ENCODE data around the genes GPALPP1 and LCP1.

- PRO-cap: no peak
- RRBS, 2 experiments: no CpG with 5 or more reads among the region's 5 CpGs
Measured at GRCh38 chr13:42011618-42011876, 36.9 kb upstream of the DGKH start.

- PRO-cap: no peak
- RRBS, 2 experiments: no CpG with 5 or more reads among the region's 7 CpGs
Measured at GRCh38 chr13:42303344-42304147, 31.6 kb downstream of the AKAP11 start.

DNA sequence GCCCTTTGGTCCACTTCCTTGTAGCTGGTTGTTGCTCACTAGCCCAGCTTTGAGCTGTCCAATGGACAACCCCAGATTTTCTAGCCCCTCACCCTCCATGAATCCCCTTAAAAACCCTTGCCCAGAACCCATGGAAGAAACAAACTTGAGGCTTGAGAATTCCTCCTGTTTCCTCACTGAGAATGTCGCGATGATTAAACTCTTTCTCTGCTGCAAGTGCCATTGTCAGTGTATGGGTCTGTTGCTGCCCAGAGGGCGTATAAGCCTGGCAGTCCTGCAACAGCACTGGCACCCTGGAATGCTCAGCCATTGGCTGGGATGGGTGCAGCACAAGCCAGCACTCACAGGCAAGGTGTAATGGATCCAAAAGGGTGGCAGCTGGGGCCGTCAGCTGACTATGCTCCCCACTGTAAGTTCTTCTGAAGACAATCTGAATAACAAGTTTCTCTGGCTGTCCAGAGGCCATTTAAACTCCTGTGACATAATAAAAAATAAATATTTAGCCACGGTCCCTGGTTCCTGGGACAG is 6.2 kb downstream of the EPSTI1 start:
- PRO-cap: no peak
- RRBS, 2 experiments: no CpG with 5 or more reads among the region's 5 CpGs

DNA sequence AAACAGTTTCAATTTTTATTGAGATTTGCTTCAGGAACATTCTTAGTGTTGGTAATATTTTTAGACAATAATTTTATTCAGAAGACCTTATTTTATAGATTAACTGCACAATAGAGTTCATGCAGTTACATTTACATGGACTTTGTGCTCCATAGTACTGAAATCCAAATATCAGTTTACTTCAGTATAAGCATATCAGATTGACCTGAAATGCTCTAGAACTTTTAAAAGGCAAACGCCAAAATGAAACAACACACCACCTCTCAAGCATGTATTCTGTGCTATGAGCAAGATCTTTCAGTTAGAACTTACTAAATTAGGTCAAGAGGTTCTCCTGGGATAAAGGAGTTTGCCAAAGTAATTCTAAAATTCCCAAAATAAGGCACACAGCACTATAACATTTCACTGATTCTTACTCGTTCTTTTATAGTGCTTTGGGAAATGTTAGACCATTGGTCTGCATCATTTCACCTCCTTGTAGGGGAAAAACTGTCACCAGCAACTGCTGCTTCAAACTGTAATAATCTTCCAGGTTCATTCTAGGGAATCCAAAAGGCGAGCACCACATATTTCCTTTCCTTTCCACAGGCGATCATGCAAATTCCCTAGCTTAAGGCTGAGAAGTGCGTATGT is 275.4 kb downstream of the ENOX1 start:
- PRO-cap: no peak
- RRBS, 2 experiments: no CpG with 5 or more reads among the region's 5 CpGs

DNA sequence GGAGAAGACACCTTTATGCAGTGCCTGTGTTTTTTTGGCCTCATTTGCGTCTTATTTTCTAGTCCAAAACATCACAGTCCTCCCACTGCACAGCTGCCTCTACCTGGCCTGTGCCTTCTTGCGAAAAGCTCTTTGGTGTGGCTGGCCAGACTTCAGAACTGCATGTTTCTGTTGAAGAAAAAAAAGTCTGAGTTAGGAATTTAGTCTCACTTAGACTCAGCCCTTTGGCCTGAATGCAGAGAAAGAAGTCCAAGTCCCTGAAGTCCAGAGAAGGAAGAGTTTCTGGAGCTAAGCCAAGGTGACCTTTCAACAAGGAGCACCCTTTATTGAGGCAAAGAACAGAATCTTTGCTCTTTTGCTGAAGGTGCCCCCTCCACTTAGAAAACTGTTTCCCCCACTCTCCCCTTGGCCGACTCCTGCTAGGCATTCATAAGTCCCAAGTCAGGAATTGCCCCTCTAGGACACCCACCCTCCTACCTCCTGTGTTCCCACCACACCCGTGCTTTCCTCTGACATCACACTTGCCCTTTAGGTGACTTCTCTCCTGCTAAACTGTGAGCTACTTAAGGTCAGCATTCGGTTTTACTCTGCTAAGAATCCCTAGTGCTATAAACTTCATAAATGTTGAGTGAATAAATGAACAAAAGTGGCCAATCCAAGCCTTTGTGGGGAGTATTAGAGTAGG is 54.6 kb downstream of the SMIM2 start:
- PRO-cap: no peak
- RRBS, 2 experiments: no CpG with 5 or more reads among the region's 5 CpGs

GRCh38 chr13:44143128-44143808 is 17.8 kb downstream of the SMIM2 start:
- PRO-cap: no peak
- RRBS, 2 experiments: no CpG with 5 or more reads among the region's 3 CpGs

GRCh38 chr13:44305826-44306348 is 67.7 kb upstream of the SERP2 start:
- PRO-cap: no peak
- RRBS, 2 experiments: no CpG with 5 or more reads among the region's 7 CpGs

GRCh38 chr13:44367805-44368241 is 5.8 kb upstream of the SERP2 start:
- PRO-cap: no peak
- RRBS, 2 experiments: no CpG with 5 or more reads among the region's 3 CpGs

DNA sequence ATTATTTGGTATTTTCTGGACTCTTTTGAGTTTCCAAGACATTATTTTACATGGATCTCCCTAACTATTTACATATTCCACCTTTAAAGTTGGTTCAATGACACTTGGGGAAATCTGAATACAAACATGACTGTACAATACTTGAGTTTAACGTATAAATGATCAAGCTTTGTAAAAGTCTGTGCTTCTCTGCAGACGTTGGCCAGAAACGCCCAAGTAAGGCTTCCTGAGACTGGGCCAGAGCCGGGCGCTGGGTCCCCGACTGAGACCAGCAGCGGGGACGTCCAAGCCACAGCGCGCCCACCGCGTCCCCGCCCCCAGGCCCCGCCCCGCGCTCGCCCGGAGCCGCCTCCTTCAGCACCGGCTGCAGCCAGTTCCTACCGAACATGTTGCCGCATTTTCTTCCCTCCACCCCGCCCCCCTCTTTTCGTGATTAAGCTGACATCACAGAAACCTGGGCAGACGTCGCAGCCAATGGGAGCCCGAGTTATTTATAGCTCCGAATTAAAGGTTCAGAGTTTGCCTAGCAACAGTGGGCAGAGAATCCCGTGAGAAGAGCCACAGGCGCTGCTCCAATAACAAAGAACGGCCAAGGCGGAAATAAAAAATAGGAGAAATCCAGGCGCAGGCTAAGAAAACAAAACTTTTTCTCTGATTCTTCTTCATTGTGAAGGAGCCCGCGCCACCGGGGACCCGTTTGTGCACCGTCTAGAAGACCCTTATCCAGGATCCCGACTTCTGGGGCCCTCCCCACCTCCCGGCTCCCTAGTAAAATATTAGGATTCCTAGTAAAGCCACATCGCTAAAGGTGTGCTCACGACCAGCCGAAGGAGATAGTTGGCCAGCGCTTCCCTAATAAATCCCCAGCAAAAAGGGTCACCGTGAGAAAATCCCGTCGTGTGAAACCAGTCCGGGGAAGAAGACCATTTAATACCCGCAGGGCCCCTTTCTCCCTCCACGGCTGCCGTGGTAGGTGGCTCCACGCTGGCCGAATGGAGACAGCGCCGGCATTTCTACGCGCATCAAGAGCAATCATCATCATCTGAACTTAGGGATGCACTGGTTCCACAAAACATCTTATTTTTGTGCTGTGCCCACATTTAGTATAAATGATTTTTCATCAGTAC is 61.7 kb downstream of the SERP2 start:
- PRO-cap: bidirectional peak, plus-strand start at position 662 of the sequence, minus-strand start at position 692 of the sequence
- RRBS, 2 experiments: under 1 to 2% methylated on average over 11 to 22 of the region's 57 CpGs

DNA sequence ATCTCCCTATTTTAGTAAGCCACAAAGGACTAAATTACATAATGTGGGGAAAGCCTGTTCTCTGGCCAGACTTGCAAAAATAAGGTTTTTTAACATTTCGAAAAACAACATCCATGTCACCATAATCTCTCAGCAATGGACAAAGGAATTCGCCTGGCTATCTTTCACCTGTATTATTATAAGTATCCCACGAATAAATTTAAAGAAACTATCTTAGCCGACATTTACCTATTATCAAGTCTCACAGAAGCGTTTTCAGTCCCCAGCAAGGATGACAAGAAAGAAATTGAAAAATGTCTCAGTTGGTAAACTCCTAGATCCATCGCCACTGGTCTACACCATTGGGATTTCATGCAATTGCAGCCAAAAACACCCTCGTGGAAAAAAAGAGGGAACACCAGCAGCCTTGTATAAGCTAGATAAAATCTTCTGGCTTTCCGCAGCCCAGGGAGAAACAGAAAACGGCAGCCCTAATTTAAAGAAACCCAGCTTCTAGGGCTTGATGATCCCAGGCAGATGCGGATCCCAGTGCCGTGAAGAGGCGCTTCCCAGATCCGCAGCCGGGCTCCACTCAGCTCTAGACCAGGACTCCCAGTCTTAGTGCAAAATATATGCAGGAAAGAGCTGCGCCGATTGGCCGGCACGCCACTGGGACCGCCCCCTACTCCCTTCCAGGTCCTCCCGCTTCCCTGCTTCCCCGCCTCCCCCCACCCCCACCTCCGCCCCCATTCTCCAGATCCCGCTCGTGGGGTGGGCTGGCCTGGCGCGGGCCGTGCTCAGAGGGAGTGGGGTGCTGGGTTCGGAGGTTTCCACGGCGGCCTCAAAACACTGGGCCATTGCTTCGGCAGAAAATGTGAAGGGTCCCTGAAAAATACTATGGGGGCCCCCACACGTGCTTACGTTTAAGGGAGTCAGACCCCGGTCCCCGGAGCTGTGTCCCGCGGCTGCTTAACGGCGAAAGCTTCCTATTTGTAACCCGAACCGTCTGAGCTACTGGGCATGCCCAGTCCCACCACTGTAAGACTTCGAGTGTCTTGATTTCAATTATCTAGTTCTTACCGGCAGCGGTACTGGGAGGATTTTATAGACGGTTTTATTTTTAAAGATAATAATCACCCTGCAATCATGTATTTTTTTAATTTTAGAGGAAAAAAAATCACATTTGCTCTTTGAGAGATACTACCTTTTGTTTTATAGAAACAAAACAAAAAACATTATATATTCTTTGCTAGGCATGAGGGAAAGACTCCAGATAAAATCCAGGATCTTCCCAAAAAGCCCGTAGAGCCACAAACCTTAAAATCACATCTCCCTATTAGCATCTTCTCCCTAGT is 63.1 kb downstream of the SERP2 start:
- PRO-cap: unidirectional peak, minus-strand start at position 272 of the sequence; bidirectional peak, plus-strand start at position 728 of the sequence, minus-strand start at position 583 of the sequence
- RRBS, 2 experiments: under 1 to 5% methylated on average over 4 to 6 of the region's 46 CpGs

DNA sequence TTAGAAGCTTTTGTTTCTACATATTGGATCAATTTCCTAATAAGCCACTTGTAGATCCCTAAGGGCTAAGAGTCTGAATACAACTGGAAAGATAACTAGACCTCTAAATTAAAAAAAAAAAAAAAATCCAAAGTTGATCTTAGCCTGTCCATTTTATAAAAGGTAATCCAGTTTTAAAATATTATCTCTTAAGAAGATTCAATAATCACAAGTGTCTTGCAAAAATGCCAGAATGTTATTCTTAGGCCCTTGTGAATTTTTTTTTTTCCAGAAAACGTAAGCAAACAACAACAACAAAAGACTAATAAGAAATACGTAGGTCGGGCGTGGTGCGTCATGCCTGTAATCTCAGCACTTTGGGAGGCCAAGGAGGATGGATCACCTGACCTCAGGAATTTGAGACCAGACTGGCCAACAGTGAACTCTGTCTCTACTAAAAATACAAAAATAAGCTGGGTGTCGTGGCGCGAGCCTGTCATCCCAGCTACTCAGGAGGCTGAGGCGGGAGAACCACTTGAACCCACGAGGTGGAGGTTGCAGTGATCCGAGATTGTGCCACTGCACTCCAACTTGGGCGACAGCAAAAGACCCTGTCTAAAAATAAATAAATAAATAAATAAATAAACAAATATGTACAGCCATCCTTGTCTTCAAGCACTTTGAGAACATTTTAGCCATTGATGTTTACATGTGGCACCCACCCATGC is 21.0 kb downstream of the TSC22D1 start:
- PRO-cap: no peak
- RRBS, 2 experiments: no CpG with 5 or more reads among the region's 12 CpGs

DNA sequence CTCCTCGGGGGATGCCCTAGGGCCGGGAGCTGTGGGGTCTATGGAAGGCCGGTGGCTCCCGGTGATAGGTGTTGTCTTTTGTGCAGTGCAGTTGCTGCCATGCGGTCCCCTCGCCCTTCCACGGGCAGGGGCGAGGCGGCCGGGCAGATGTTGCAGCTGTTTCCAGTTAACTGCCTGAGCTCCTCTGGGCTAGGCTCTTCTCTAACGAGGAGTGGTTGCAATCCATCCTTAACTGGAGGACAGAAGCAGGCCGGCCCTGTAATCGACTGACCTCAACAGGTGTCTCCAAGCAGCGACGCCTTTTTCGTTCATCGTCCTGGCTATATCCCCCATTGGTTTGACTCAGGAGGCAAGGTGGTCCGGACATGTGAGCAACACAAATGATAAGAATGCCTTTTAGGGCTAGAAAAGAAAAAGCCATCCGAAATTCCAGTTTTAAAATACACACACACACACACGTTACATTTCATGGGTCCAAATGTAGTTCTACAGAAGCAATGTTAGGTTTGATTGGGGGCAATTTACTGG is 1.9 kb upstream of the TSC22D1 start:
- PRO-cap: no peak
- RRBS, 2 experiments: 3 to 6% methylated on average over 6 to 9 of the region's 20 CpGs

GRCh38 chr13:44989066-44989963 is at the start of gene GPALPP1:
Gene GPALPP1 (plus strand): TSS chr13:44989538.
- PRO-cap: bidirectional peak, plus-strand start at chr13:44989592, minus-strand start at chr13:44989471
- RRBS, 2 experiments: 2 to 4% methylated on average over 2 to 27 of the region's 69 CpGs

DNA sequence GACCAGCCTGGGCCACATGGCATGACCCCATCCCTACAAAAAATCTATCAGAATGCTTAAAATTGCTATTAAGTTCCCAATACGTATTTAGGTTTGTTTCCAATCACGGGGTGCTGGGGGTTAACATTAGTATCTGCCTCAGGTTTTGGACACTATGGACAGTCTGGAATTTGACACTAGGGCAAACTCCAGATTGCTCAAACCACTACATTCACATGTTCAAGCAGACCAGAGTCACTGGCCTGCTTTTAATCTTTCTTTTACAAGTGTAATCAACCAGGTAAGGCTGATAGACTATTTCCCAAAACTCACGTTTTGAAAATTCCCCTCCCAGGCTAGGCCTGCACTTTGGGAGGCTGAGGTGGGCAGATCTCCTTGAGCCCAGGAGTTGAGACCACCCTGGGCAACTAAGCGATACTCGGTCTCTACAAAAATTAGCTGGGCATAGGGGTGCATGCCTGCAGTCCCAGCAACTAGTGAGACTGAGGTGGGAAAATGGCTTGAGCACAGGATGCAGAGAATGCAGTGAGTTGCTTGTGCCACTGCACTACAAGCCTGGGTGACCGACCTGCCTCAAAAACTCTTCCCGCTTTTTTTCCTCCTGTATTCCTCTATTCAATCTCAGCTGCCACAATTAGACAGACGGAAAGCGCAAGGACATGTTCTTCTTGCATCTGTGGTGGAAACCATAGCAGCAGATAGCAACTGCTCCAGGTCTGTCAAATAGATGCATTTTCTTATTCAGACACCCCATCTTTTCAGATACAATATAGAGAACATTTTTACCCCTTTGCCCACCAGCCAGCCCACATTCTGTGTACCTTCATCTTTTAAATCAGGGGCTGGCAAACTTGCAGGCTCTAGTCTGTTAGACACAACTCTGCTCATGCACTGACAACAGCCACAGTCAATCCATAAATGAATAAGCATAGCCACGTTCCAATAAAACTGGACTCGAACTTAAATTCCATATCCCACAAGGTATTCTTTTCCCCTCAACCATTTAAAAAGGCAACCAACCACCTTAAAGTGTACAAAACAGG is 4.9 kb downstream of the TPT1 start:
- PRO-cap: unidirectional peak, minus-strand start at position 733 of the sequence
- RRBS, 2 experiments: no CpG with 5 or more reads among the region's 11 CpGs

- PRO-cap: no peak
- RRBS, 2 experiments: no CpG with 5 or more reads among the region's 20 CpGs
Measured at GRCh38 chr13:45383369-45384264, 34.6 kb downstream of the SLC25A30 start.

GRCh38 chr13:46100211-46100989 is 4.4 kb downstream of the CPB2 start:
- PRO-cap: no peak
- RRBS, 2 experiments: no CpG with 5 or more reads among the region's 4 CpGs

- PRO-cap: no peak
- RRBS, 2 experiments: no CpG with 5 or more reads among the region's 6 CpGs
Measured at GRCh38 chr13:46101577-46101986, 3.3 kb downstream of the CPB2 start.

- PRO-cap: no peak
- RRBS, 2 experiments: no CpG with 5 or more reads among the region's 5 CpGs
Measured at GRCh38 chr13:46123517-46124091, 18.8 kb upstream of the CPB2 start.

DNA sequence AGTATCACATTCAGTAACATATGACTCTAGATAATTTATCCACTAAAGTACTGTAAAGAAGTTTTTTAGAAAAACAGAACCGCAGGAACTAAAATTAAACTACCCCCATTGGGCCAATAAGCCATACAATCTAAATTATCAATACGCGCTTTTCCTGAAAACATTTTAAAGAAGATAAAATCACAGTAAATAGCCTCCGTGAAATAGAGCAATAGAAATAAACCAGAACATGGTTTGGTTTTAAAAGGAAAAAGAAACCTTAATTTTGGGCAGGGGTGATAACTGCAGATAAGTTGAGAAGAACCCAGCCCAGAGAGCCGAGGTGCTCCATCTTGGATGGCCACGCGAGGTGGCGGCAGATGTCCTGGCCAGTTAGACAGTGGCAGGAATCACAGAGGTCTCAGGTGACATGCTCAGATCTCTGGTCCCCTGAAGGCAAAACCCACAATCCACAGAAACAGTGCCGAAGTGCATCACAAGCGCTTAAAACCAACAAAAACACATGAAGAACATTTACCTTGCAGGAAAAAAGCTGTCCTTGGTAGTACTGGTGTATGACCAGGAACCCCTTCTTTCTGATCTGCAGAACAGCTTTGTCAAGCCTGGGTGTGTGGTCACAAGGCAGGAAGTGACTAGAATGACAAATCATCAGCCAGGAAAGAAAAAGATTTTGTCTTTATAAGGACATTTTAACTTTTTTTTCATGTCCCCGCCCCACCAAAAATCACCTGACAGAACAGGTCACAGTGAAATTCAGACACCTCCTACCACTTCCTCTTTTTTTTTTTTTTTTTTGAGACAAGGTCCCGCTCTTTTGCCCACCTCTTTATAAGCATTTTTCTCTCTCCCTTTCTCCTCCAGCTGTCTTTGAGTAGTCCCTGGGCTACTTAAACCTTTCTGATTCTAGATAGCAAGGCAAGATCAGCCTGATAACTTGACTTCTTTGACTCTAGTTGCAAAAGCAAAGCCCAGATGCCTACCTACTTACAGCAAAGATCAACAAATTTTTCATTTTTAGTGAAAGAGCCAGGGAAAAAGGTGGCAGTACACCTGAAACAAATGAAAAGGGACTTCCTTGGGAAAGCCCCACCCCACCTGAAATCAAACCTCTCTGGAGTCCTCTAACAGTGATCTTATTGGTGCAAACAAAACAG is at the start of gene LCP1:
Gene LCP1 (minus strand): TSS at position 584 of the 1,154 bp plus-strand sequence.
- PRO-cap: no peak
- RRBS, 2 experiments: no CpG with 5 or more reads among the region's 12 CpGs

DNA sequence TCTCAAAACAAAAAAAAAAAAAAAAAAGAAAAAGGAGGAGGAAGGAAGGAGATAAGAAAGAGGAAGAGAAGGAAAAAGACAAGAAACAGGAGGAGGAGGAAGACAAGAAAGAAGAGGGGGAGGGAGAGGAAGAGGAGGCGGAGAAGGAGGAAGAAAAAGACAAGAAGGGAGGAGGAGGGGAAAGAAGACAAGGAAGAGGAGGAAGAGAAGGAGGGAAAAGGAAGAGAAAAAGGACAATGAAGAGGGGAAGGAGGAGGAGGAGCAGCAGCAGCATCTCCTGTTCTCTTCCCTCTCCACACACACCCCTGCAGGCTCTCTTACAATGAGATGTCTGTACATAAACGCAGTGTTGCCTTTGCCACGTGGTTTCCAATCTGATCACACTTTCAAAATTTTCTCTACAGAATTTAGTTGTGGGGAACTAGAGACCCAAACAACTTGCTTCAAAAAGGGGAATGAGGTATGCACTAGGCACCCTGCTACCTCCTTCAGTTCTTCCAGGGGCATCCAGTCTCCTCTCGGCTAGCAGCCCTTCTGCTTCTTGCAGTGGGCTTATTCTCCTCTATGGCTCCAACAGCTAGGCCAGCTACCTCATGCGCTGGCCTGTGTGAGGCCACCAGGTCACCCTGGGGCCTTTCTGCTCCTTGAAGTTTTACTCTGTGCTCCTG is 66.5 kb downstream of the RUBCNL start:
- PRO-cap: no peak
- RRBS, 2 experiments: no CpG with 5 or more reads among the region's 5 CpGs